ENCODE measurements around a stretch of chr12.

- RRBS, result no CpG with 5 or more reads among the region's 8 CpGs
CAGE:
- cytosol, long polyA plus RNA, result no peak
- long polyA plus RNA, result no peak
- nucleus, long polyA plus RNA, result no peak
Measured at GRCh38 chr12:120465458-120465984, 4.0 kb downstream of the SRSF9 start.

- RRBS, result no CpG with 5 or more reads among the region's 21 CpGs
CAGE:
- cytosol, long polyA plus RNA, result no peak
- long polyA plus RNA, result no peak
- nucleus, long polyA plus RNA, result no peak
Measured at GRCh38 chr12:120556654-120557671, 22.8 kb downstream of the RNF10 start.

GRCh38 chr12:120620413-120621061 lies 19.9 kb upstream of the CABP1 start:
- RRBS, result no CpG with 5 or more reads among the region's 3 CpGs
CAGE:
- cytosol, long polyA plus RNA, result no peak
- long polyA plus RNA, result no peak
- nucleus, long polyA plus RNA, result no peak

DNA sequence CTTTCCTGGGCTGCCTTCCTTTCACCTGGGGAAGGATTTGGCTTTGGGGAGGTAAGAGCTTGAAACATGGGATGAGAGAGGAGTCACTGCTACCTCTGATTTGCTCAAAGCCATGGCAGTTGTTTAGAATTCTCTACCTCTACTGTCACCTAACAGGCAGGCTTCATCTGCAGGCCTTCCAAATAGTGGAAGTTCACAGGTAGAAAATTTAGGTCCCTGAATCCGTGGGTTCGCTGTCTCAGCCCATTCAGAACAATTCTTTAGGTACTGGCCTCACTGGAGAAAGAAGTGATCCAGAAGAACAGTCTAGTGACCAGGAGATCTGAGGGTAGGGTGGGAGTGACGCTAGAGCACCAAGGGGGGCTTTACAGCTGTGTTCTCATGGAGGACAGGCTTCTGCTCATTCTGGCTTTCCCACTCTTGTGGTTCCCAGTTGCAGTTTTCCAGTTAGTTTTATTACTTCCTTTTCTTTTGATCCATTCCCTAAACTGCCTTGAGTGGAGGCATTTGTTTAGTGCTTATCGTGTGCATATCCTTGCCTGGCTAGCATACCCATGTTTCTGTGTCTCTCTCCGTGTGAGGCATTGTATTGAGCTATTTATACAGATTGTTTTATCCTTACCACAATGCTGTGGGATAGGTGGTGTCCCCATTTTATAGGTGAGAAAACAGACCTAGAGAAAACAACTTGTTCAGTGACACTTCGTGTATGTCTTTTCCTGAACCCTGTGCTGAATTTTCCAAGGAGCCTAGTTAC lies 3.9 kb downstream of the MLEC start:
- RRBS, result no CpG with 5 or more reads among the region's 6 CpGs
CAGE:
- cytosol, long polyA plus RNA, result no peak
- long polyA plus RNA, result no peak
- nucleus, long polyA plus RNA, result no peak

- RRBS, result no CpG with 5 or more reads among the region's 16 CpGs
CAGE:
- cytosol, long polyA plus RNA, result no peak
- long polyA plus RNA, result no peak
- nucleus, long polyA plus RNA, result no peak
Measured at GRCh38 chr12:120692218-120693203, 5.6 kb downstream of the MLEC start.

GRCh38 chr12:120705437-120706062 lies 4.7 kb upstream of the UNC119B start:
- RRBS, result no CpG with 5 or more reads among the region's 3 CpGs
CAGE:
- cytosol, long polyA plus RNA, result no peak
- long polyA plus RNA, result no peak
- nucleus, long polyA plus RNA, result no peak

DNA sequence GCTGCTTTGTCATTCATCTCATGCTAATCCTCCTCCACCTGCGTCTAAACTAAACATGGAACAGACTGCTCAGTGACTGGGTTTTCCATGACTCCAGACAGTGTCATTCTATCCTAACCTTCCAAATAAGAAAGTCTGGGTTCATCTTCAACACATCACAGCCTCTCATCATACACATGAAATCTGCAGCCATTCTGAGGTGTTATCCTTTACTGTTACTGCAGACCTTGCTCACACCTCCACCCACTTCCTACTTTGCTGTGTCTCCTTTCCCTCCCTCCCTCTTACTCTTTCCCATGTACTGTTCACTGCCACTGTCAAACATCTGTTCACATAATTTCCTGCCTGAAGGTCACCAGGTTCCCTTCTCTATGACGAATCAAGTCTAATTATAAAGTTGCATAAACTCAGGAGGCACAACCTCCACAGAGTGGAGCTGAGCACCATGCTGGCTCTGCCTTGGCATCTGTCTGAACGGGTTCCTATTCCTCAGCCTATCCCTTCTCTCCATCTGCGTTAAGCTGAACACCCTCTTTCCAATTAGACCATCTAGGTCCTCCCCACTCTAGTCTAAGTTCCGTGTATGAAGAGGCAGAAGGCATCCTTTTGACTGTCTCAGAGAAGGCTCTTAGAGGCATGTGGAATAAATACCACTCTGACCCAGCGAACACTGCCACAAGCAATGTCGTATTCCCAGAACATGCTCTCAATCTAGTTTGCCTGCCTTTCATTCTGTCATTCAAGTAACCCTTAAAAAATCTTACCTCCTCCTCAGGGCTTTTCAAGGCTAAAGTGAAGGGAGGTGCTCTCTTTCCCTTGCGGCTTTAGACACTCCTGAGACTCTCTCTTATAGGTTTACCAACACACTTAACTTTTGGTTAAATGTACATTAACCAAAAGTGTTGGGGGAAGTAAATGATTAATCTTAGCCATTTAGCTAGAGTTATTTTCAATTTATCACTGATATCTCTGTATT lies 48.7 kb downstream of the ACADS start:
- RRBS, result no CpG with 5 or more reads among the region's 8 CpGs
CAGE:
- cytosol, long polyA plus RNA, result no peak
- long polyA plus RNA, result no peak
- nucleus, long polyA plus RNA, result no peak

- RRBS, result no CpG with 5 or more reads among the region's 9 CpGs
CAGE:
- cytosol, long polyA plus RNA, result no peak
- long polyA plus RNA, result no peak
- nucleus, long polyA plus RNA, result no peak
Measured at GRCh38 chr12:120929181-120929734, 25.1 kb upstream of the SPPL3 start.

GRCh38 chr12:121129492-121130030 lies 3.1 kb upstream of the P2RX7 start:
- RRBS, result no CpG with 5 or more reads among the region's 6 CpGs
CAGE:
- cytosol, long polyA plus RNA, result no peak
- long polyA plus RNA, result no peak
- nucleus, long polyA plus RNA, result no peak

- RRBS, result no CpG with 5 or more reads among the region's 5 CpGs
CAGE:
- cytosol, long polyA plus RNA, result no peak
- long polyA plus RNA, result no peak
- nucleus, long polyA plus RNA, result no peak
Measured at GRCh38 chr12:121138334-121138741, 5.7 kb downstream of the P2RX7 start.

DNA sequence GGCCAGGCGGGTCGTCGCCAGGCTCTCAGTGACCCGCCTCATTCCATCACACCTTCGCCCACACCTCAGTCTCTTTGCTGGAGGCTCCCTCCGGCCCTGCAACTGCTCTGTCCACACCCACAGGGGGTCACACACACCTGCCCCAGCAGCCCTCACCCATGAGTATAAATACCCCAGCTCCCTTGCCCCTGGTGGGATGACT lies 23.1 kb downstream of the CAMKK2 start:
- RRBS, result no CpG with 5 or more reads among the region's 6 CpGs
CAGE:
- cytosol, long polyA plus RNA, result no peak
- long polyA plus RNA, result no peak
- nucleus, long polyA plus RNA, result no peak

DNA sequence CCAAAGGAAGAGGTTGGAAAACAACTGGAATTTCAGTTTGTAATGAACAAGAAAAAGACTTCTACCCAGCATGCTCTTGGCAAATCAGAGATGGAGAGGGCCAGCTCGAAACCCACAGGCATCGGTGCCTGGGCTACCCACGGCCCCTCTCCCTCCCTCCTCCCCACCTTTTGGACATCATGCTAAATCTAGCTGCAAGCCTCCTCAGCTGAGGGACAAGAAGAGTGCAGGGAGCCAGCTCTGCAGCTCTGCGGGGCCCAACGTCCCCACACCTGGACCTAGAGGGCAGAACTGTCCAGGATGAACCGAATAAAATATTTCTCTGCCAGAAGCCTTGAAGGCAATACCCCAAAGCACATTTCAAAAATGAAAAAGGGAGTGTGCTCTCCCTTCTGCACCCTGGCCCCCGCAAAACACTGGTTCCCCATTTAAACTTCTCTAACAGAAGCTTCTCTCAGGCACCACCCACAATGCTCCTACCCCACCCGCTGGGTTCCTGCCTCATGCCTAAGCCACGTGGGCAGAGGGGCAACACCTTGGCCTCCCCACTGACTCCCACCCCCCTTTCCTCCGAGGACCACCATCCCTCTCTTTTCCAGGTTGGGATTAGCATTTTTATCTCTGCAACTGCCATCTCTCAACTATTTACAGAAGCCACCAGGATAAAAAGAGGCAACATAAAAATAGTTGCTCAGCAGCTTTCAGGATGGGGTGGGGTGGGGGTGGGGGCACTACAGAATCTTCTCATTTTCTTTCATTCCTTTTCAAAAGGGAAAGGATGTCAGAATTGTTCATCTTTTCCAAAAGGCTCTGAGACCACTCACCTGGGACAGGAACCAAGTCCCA lies 8.1 kb downstream of the CAMKK2 start:
- RRBS, result no CpG with 5 or more reads among the region's 10 CpGs
CAGE:
- cytosol, long polyA plus RNA, result no peak
- long polyA plus RNA, result no peak
- nucleus, long polyA plus RNA, result no peak

GRCh38 chr12:121326946-121327840 lies 25.0 kb downstream of the ANAPC5 start:
- RRBS, result no CpG with 5 or more reads among the region's 24 CpGs
CAGE:
- cytosol, long polyA plus RNA, result no peak
- long polyA plus RNA, result no peak
- nucleus, long polyA plus RNA, result no peak

- RRBS, result 3% methylated on average over 73 of the region's 110 CpGs
CAGE:
- cytosol, long polyA plus RNA, result no peak
- long polyA plus RNA, result no peak
- nucleus, long polyA plus RNA, result no peak
Measured at GRCh38 chr12:121537434-121538311, 43.1 kb downstream of the KDM2B start.

GRCh38 chr12:121590369-121590510 lies 9.4 kb upstream of the KDM2B start:
- RRBS, result no CpG with 5 or more reads among the region's 2 CpGs
CAGE:
- cytosol, long polyA plus RNA, result no peak
- long polyA plus RNA, result no peak
- nucleus, long polyA plus RNA, result no peak

DNA sequence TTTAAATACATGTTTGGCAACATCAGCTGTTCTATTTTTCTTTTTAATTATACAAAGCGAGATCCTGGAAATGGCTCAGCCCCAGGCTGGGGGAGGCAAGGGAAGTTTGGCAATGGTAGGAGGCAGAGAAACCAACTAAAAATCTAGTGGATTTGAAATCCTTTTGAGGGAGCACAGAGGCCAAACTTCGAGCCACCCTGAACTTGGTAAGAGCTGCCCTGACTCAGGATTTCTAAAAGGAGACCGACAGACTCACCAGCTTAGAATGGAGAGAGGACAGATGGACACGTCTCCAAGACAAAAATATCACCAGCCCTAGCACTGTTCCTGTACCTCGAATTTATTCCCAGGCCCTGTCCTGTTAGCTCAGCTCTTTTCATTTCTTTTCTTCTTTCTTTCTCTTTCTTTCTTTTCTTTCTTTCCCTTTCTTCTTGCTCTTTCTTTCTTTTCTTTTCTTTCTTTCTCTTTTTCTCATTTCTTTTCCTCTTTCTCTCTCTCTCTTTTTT lies 29.7 kb upstream of the KDM2B start:
- RRBS, result no CpG with 5 or more reads among the region's 5 CpGs
CAGE:
- cytosol, long polyA plus RNA, result no peak
- long polyA plus RNA, result no peak
- nucleus, long polyA plus RNA, result no peak

GRCh38 chr12:121663752-121664296 lies 5.6 kb downstream of the MORN3 start:
- RRBS, result no CpG with 5 or more reads among the region's 6 CpGs
CAGE:
- cytosol, long polyA plus RNA, result no peak
- long polyA plus RNA, result no peak
- nucleus, long polyA plus RNA, result no peak

DNA sequence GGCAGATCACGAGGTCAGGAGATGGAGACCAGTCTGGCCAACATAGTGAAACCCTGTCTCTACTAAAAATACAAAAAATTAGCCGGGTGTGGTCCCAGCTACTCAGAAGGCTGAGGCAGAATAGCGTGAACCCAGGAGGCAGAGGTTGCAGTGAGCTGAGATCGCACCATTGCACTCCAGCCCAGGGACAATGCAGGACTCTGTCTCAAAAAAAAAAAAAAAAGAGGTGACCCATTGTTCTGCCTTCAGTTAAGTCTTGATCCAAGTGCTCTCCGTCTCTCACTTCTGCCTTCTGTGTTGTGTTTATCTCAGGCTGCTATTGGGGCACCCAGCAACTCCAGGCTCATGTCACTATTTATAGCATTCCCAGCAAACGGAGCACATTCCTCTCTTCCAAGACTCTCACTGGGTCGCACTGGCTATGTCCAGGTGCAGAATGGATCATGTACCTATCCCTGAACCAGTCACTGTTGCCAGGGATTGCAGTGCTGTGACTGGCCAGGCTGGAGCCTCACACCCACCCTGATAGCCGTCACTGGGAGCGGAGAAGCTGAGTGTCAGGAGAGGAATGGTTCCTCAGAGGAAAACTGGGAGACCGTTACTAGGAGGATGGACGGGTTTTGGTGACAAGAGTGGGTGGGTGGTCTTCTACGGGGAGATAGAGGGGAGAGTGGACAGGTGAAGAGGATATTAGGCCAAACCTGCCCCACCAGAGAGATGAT lies 31.3 kb downstream of the RHOF start:
- RRBS, result no CpG with 5 or more reads among the region's 12 CpGs
CAGE:
- cytosol, long polyA plus RNA, result no peak
- long polyA plus RNA, result no peak
- nucleus, long polyA plus RNA, result no peak

DNA sequence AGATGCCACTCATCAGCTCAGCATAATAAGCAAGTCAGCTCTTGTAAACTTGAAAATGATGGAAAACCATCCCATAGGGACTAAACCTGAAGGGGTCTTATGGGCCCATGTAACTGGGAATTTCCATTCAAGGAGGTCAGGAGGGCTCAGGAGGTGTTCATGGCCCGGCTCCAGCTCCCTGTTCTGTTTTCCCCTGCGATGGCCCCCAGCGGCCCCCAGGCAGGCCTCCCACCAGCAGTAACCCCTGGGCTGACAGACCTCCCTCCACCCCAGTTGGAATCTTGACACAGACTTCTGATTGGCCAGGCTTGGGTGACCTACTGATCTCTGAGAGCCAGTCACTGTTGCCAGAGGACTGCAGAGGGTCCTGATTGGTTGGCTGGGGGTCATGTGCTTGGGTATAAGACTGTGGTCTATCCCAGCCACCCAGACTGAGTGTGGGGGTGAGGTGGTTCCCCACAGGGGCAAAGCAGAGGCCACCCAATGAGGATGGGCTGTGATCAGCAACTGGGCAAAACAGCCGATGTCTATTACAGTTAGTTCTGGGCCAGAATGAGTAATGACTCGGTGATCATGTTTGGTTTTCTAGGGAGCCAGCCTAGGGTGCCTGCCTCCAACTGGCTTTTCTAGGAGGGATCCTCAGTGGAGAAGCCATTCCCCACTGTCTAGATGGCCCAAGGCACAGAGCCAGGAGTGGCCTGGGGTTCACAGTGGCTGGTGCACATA lies 27.1 kb downstream of the RHOF start:
- RRBS, result no CpG with 5 or more reads among the region's 5 CpGs
CAGE:
- cytosol, long polyA plus RNA, result no peak
- long polyA plus RNA, result no peak
- nucleus, long polyA plus RNA, result no peak

- RRBS, result no CpG with 5 or more reads among the region's 19 CpGs
CAGE:
- cytosol, long polyA plus RNA, result no peak
- long polyA plus RNA, result no peak
- nucleus, long polyA plus RNA, result no peak
Measured at GRCh38 chr12:121791452-121792694, 1.6 kb downstream of the RHOF start.

Measured in IMR-90 (cell line).